ENCODE data around the genes AFF2 and TMEM185A.

GRCh38 chrX:139446788-139447116 lies 83.8 kb upstream of the F9 start:
- RAMPAGE, long total RNA: no peak
- RRBS: no CpG with 5 or more reads among the region's 34 CpGs

- RAMPAGE, long total RNA: no peak
Measured at GRCh38 chrX:139710949-139711183, 2.9 kb upstream of the MCF2 start.

DNA sequence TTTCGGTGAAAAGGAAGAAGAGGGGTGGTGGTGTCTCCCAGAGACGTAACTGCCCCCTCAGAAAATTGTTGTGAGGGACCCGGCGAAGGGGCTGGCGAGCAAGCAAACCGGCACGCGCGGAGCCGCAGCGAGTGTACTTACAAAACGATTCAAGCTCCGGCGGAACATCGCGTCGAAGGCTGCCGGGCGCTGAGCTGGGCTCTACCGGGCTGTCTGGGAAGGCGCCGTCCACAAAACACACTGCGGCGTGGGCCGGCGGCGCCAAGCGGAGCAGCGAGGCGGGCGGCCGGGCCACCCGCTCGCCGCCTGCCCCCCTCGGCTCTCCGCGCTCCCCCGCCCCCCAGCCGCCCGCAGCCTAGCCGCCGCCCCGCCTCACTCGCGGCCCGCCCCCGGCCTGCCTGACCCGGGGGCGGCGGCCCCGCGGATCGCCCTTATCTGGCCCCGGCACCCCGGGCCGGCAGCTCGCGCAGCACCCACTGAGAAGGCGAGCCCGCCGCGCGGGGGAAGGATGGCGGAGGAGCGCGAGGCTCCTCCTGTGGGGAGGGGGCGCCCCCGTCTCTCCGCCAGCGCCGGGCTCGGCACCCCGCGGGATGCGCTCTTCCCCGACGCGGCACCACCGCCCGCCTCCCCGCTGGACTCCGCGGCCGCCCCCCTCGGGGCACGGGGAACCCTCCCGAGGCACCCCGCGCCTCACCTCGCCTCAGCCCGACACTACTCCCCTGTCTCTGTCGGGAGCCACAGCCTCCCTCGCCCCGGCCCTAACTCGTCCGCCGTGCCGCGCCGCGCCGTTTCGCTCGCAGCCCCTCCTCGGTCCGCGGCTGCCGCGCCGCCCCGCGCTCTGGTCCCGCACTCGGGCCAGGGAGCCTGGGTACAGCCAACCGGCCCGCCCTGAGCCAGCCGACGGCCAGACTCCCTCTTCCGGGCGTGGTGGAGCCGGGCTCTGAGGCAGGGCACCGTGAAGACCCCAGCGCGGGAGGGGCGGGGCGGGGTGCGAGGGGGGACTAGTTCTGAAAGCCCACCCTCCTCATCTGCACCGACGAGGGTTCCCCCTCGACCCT lies 649 bp downstream of the ATP11C start:
- RAMPAGE, long total RNA: no peak
- RRBS: 11% methylated on average over 33 of the region's 131 CpGs

GRCh38 chrX:140275102-140275651 lies 183.7 kb downstream of the ENSG00000230707 start:
- RAMPAGE, long total RNA: no peak
- RRBS: no CpG with 5 or more reads among the region's 3 CpGs

GRCh38 chrX:144418579-144418904 lies 698.0 kb upstream of the SPANXN2 start:
- RAMPAGE, long total RNA: no peak
- RRBS: no CpG with 5 or more reads among the region's 2 CpGs

GRCh38 chrX:147935122-147935548 lies 23.4 kb downstream of the FMR1 start:
- RAMPAGE, long total RNA: no peak
- RRBS: no CpG with 5 or more reads among the region's 2 CpGs

- RAMPAGE, long total RNA: no peak
- RRBS: no CpG with 5 or more reads among the region's 7 CpGs
Measured at GRCh38 chrX:147948302-147949062, 32.7 kb upstream of the FMR1NB start.

DNA sequence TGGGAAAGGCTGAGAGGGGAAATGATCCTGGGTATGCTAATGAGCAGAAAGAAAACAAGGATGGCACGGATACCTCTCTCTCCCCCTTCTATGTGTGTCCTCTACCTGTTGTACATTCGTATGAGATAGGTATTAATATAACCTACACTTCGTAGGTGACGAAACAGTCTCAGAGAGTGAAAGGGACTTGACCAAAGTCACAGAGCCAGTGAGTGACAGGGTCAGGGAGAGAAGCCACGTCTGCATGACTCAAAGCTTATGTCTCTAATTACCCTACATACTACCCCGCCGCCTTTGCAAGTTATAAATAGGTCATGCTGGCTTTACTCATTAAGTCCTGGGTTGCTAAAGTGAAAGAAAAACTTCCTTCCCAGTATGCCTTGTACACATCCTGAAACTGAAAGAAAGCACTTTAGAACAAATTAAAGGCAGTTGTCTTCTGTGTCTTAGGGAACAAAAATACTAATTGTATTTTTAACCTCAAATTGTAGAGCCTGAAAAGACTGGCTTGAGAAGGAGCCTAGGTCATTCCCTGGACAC lies 119.3 kb upstream of the AFF2 start:
- RAMPAGE, long total RNA: no peak
- RRBS: no CpG with 5 or more reads among the region's 7 CpGs

DNA sequence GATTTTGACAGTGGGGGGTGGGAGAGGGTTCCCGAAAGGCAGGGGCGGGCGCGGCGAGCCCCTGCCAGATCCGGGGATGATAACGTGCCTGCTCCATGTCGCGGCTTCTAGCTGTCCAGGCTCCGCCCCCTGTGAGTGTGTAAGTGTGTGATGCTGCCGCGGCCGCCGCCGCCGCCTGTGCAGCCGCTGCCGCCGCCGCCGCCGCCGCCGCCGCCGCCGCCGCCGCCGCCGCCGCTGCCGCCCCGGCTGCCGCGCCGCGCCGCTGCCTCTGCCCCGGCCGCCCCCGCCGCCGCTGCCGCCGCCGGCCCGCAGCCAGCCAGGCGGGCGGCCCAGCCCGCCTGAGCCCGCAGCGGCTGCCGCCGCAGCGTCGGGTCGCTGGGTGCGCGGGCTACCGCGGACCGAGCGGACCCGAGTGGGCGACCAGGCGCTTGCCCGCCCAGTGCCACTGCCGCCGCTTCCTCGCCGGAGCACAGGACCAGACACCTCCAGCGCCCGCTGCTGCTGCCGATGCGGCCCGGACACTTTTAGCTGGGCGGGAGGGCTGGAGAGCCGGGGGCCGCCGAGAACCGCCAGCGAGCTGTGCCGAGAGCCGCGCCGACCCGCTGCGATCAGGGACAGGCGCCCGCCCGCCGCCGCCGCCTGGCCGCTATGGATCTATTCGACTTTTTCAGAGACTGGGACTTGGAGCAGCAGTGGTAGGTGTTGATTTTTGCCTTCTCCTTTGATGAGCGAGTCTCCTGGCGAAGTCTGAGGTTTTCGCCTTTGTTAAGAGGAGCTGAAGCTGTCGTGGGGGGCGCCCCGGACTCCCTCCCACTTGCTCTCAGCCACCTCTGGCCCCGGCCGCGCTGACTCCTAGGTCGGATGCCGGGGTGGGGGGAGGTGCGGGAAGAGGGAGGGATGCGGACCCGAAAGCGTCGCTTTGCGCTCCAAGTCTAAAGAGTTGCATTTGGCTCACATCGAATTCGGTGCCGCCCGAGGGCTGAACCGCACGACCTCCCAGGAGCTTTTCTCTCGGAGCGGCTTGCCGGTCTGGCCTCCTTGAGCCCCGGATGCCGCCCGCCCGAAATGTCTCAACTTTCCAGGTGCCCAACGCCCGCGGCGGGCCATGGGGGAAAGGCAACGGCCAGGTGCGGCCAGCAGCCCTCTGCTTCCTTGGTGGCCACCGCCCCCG lies at the start of gene AFF2:
Gene AFF2, plus strand, starts transcription at position 168 of the 1,171 bp plus-strand sequence.
- RAMPAGE, long total RNA: no peak
- RRBS: 17% methylated on average over 12 of the region's 135 CpGs

GRCh38 chrX:148501621-148501874 lies 1.1 kb downstream of the AFF2 start:
- RAMPAGE, long total RNA: no peak
- RRBS: no CpG with 5 or more reads among the region's 17 CpGs

GRCh38 chrX:149313896-149314467 lies 101.3 kb downstream of the ENSG00000287585 start:
- RAMPAGE, long total RNA: no peak
- RRBS: no CpG with 5 or more reads among the region's 12 CpGs

DNA sequence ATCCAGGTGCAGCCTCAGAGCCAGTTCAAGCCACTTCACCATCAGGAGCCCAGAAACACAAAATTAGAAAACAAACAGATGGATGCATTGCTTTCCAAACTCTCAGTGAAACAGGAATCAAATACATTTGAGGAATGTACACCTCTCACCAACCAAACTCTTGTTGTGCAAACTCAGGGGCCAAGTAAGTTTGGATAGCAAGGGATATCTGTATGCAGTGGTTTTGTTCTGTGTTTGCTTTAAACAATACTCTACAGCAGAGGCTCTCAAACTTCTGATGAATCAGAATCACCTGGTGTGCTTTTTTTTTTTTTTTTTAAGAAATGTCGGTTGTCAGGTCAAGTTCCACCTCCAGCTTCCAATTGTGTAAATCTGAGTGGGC lies 9.9 kb downstream of the IDS start:
- RAMPAGE, long total RNA: no peak
- RRBS: no CpG with 5 or more reads among the region's 1 CpG

DNA sequence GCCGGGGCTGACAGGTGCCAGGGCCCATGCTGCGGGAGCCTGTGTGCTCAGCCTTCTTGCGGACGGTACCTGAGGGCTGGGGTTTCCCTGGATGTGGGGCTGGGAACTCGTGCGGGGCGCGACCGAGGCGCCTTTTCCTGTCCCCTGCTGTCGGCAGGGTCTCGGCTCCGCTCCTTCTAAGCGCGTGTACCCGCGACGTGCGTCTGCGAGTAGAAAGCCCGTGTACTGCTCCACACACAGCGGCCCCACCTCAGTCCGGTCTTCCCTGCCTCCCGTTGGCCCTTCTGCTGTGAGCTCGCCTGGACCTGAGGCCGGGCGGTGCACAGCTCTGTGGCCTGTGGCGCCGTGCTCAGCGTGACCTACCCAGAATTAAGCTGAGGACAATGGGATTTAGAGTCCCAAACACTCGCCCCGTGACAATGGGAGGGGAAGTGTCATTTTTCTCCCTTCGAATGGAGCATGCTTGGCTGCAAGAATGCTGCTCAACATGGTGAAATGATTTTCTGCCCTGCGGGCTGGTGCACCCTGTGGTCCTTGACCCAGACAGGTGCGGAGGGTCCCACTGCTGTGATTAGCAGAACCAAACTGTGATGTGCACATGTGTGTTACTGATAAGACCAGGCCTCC lies 580 bp downstream of the EOLA1 start:
- RAMPAGE, long total RNA: no peak
- RRBS: 12% methylated on average over 4 of the region's 35 CpGs

GRCh38 chrX:149631519-149632310 lies at the start of gene TMEM185A:
TMEM185A (minus strand) TSS chrX:149631792.
- RAMPAGE, long total RNA: start-site peak on the minus strand at chrX:149631700-149631745, 356 and 202 reads in 2 replicates
- RRBS: 20% methylated on average over 13 of the region's 74 CpGs

- RAMPAGE, long total RNA: no peak
- RRBS: 11% methylated on average over 35 of the region's 102 CpGs
Measured at GRCh38 chrX:150364841-150365855, 2.0 kb downstream of the MAMLD1 start.

GRCh38 chrX:150420569-150421439 lies 57.7 kb downstream of the MAMLD1 start:
- RAMPAGE, long total RNA: no peak
- RRBS: no CpG with 5 or more reads among the region's 31 CpGs

DNA sequence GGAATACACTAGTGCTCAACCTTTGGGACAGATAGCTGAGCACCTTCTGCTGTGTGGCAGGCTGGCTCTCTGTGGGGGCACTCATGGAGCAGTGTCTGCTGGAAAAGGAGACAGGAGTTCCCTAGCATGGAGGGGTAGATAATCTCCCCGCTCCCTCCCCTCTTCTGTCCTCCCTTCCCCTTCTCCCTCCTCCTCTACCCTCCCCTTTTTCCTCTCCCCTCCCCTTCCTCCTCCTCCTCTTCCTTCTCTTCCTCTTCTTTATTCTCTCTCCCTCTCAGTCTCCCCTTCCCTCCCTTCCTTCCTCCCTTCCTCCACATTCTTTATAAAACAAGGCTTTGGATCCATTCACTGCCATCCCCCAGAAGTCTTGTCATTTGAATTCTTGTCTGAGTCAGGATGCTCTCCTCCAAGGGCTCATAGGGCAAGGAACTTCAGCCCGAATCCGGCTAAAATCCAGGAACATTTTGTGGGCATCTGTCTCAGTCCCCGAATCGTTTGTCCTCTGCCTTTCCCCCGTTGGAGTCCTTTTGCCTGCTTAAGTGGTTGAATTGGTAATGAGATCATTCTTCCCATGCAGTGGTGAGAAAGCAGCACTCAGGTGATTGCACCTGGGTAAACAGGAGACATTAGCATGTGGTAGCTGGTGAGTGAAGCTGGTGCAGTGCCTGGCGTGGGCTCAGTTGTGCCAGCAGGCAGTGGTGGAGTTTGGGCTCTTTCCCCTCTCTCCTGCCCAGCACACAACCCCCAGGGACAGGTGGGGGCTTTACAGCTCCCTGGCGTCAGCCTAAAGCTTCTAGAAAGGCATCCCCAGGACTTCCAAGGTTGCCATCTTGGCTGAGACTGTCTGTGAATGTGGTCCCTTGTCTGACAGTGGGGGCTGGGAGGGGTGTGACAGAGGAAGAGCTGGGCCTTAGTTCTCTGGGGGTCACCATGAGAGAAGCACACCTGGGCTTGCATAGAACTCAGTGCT lies 62.0 kb upstream of the MTM1 start:
- RAMPAGE, long total RNA: no peak
- RRBS: no CpG with 5 or more reads among the region's 8 CpGs

- RAMPAGE, long total RNA: no peak
- RRBS: 56% methylated on average over 7 of the region's 25 CpGs
Measured at GRCh38 chrX:150507186-150508072, 61.0 kb upstream of the MTM1 start.

- RAMPAGE, long total RNA: no peak
- RRBS: no CpG with 5 or more reads among the region's 9 CpGs
Measured at GRCh38 chrX:150546577-150547254, 21.7 kb upstream of the MTM1 start.

GRCh38 chrX:150869284-150869817 lies 29.1 kb downstream of the CD99L2 start:
- RAMPAGE, long total RNA: no peak
- RRBS: no CpG with 5 or more reads among the region's 5 CpGs